Ishikawa (cell line): Measurements from ENCODE around the genes DNAJB12, P4HA1, NUDT13 and SYNPO2L.

DNA sequence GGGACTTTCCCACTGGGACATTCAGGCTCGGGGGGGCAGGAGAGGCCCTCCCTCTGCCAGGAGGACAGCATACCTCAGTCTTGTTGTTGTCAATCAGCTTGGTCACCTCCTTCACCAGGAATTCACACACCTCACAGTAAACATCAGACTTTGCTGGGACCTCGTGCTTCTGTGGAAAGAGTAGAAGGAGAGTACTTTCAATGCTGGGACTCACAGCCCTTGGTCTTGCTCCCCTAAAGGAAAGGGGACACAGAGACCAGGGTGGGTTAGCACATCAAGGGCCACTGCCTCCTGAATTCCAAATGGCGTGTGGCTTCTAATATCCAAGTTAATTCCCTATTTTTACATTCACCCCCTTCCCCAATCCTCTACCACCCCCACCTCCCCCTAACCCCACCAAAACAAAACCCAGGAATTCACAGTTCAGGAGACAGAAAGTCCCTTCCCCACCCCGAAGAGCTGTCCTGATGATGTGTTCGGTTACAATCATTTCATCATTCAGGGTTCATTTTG is 30.8 kb downstream of the PSAP start:
- RRBS: no CpG with 5 or more reads among the region's 5 CpGs

DNA sequence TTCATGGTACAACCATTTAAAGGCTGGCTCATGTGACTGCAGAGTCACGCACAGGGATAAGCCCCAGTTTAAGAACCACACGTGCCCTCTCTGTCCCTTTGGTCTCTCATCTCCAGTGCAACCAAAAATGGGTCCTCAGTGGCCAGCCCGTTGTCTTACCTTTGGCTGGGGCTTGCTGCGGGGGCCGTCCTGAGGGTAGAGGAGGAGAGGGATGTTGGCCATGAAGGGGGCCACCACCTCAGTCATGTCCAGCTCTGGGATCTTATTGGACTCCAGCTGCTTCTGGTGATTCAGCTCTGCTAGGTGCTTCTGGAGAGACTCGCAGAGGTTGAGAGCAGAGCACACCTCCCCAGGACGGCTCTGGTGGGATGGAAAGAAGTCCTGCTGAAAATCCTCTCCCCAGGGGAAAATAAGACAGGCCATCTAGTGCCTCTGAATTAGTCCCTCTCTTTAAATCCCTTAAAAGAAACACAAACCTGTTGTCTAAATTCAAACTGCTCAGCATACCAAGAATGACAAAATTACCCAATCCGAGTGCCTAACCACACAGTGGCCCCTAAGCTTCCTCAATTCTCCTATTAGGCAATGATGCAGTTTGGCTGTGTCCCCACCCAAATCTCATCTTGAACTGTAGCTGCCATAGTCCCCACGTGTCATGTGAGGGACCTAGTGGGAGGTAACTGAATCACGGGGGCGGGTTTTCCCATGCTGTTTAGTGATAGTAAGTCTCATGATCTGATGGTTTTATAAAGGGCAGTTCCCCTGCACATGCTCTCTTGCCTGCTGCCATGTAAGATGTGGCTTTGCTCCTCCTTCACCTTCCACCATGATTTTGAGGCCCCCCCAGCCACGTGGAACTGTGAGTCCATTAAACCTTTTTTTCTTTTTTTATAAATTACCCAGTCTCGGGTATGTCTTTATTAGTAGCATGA is 22.1 kb downstream of the PSAP start:
- RRBS: no CpG with 5 or more reads among the region's 13 CpGs

- RRBS: no CpG with 5 or more reads among the region's 6 CpGs
Measured at GRCh38 chr10:71840165-71840825, 10.8 kb downstream of the PSAP start.

DNA sequence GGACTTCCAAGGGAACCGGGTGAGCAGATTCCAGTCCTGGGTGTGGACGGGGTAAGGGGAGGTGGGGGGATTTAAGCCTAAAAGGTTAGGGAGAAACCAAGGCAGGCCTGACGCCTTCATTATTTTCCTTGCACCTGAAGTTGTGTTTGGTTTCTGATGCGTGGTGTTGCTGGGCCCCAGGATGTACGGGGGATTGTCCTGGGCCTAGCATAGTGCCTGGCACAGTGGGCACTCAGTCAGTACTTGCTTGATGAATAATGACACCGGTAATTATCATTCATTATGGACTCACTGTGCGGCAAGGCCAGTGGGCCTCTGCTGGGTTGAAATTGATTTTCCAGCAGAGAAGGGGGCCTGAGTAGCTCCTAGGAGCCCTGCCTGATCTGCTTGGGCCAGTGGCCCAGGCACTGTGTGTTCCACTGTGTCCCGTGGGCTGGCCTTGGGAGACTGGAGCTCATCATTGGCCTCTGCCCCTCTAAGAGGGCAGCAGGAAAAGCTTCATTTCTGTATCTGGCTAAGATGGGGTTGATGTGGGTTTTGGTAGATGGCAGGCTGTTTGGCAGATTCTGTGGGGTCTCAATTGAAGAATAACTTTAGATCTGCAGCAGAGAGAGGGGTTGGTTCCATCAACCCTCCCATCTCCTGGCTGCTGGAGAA is 1.4 kb downstream of the CHST3 start:
- RRBS: no CpG with 5 or more reads among the region's 8 CpGs

DNA sequence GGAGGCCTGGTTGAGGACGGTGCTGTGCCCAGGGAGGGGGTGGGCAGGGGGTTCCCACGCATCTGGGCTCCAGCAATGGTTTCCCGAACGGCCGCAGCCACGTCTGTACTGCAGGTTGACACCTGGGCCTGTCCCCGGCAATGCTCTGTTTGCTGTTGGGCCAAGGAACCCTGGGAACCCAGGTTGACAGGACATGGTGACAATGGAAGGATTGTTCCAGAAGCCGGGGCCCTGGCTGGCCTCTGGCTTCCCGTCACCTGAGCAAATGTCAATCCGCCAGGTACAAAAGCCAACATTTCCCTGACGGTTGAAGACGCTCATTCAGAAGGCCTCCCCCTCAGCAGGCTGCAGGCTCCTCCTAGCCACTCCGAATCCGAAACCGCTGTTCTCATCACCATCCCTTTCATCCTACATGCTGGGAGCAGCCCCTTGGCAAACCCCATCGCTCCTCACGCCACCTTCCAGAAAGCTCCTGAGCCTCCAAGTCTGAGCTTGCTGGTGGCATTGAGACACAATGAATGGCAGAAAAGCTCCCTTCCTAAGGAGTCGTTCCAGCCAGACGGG is 31.3 kb downstream of the SPOCK2 start:
- RRBS: 67% methylated on average over 2 of the region's 19 CpGs

GRCh38 chr10:72062697-72063274 is 25.6 kb downstream of the SPOCK2 start:
- RRBS: no CpG with 5 or more reads among the region's 27 CpGs

DNA sequence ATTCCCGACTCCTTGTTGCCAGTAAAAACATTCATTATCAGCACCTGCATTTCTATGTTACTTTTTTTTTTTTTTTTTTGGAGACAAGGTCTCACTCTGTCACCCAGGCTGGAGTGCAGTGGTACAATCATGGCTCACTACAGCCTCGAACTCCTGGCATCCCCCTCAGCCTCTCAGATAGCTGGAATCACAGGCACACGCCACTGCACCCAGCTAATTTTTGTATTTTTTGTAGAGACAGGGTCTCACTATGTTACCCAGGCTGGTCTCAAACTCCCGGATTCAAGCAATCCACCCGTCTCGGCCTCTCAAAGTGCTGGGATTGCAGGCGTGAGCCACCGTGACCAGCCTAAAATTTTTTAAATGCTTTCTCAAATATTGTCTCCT is 18.9 kb downstream of the SPOCK2 start:
- RRBS: no CpG with 5 or more reads among the region's 8 CpGs

GRCh38 chr10:72186184-72187051 is 29.4 kb upstream of the ANAPC16 start:
- RRBS: no CpG with 5 or more reads among the region's 7 CpGs

- RRBS: no CpG with 5 or more reads among the region's 9 CpGs
Measured at GRCh38 chr10:72263432-72263975, 10.2 kb upstream of the DDIT4 start.

DNA sequence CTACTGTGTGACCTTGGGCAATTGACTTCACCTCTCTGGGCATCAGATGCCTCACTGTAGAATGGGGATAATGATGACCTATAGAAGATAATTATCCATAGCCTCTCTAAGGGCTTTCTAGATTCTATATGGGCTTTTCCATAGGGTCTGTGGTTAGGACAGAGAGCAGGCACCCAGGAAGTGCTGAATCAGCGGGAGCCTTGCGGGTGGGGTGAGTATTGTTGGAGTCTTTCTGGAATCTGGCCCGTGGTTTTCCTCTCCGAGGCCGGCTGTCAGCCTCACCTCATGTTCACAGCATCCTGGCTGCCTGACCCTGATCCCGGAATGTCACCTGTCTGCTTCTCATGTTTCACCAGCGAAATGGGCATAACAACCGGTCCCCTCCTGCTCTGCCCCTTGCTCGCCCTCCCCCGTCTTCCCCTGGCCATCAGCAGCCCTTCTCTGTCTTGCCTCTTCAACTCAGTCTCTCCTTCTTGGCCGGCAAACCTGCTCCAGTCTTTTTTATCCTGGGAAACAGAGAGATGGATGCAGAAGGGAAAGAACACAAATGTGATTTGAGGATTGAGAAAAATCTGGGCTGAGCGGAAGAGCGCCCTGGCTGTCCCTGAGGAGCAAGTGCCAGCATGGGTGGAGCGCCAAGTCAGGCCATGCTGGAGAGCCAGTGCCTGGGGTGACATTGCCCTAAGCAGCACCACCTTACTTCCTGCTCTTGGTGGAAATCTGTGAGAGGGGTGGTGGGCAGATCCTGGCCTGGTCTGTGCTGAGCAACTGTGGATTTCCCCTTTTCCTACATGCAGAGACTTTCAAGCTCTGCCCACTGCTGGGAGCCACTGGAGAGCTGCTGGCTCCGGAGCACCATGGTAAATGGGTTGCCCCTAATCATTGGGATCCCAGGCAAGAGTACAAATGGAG is 36.7 kb downstream of the DDIT4 start:
- RRBS: 3% methylated on average over 5 of the region's 15 CpGs

- RRBS: 1% methylated on average over 33 of the region's 80 CpGs
Measured at GRCh38 chr10:72354448-72355707, at the start of gene DNAJB12. Gene DNAJB12 (minus strand): TSS chr10:72354919.

DNA sequence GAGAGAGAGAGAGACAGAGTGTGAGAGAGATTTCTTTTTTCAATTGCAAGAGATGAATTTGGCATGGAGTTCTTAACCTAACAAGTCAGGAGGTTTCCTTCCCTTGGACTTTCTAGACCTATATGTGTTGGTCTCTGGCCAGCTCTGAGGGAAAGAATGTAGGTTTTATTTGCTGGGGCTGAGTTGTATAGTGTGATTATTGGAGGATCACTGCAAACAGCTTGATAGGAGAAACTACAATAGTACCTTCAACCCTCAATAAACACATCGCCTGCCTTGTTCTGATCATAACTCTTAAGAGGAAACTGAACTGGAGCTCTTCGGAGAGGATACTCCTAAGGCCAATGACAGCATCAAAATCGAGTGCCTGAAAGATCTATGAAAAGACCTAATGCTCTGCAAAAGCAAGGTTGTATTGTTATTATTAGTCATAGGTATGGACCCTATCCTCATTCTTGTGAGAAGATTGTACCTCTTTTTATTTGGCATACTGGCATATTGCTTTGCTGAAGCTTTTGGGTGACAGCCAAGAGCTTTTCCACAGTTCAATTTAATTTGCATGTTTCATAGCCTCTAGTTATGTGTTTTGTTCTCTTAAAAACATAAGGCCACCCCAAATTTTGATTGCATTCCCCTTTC is 1.4 kb downstream of the MCU start:
- RRBS: no CpG with 5 or more reads among the region's 3 CpGs

DNA sequence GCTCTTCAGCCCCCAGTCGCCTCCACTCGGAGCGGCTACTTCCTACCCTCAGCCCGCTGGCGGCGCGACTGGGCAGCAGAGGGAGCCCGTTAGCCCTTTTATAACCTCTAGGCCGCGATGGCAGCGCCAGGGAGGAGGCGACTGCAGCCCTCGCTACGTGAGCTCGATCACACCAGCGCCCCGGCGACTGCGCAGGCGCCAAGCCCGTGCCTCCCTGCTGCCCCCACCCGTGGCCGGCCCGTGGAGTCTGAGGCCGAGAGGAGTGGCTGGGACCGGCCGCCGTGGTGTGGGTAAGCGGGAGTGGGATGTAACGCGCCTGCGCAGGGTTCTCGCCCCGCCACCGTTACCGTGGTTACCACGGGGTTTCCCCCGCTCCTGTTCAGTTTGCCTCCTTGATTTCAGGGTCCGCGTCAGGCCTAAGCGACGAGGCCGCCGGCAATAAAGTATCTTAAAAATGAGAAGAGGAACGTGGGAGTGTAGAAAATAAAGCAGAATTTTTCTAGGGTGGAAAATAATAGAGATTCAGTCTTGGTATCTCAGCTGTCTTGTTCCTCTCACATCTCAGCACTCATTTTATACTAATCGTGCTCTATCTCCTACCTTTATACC is at the start of gene P4HA1:
P4HA1 (minus strand) TSS at position 74 of the 609 bp plus-strand sequence.
- RRBS: 1% methylated on average over 10 of the region's 46 CpGs

- RRBS: no CpG with 5 or more reads among the region's 16 CpGs
Measured at GRCh38 chr10:73109544-73110821, at the start of gene NUDT13. Gene NUDT13 (plus strand): TSS chr10:73110455.

DNA sequence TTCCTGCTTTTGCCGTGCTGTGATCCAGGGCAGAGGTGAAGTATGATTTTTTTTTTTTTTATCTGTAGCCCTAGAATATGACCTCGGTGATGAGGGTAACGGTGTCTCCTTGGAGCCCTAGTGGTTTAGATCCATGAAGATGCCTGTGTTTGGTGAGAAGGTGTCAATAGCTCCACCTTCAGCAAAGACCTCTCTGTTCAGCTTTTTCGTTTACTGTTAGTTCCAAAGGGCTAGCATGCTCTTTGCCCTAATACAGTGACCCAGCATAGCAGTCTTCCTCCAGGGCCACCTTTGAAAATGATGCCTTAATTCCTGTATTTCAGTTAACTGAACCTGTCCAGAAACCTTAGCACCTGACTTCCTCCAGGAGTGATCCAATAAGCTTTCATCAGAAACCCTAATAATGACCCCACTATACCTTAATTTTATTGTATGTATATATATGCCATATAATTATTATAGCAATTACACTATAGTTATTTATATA is 819 bp upstream of the MRPS16 start:
- RRBS: no CpG with 5 or more reads among the region's 4 CpGs

- RRBS: no CpG with 5 or more reads among the region's 2 CpGs
Measured at GRCh38 chr10:73471331-73471645, 24.5 kb downstream of the PPP3CB start.

DNA sequence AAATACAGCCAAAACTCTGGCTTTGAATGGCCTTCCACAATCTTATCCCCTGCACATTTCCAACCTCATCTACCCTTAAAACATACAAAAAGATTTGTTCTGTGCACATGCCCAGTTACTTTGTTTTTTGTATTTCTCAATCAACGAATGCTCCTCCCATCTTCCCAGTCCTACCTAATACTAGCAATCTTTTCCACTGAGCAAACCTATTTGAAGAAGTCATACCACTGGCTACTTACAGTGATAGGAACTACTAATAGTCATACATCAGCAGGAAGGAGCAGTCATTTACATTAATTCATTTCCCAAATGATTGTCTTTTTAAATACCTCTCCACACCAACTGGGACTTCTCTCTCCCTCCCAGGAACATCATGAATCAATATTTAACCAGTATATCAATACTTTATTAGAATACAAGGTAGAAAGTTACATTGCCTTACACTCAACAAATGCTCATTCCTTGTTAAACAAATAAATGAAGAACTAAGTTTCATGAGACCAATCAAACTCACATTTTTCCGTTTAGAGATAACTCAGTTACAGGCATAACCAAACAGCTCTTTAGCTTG is 2.4 kb downstream of the USP54 start:
- RRBS: no CpG with 5 or more reads among the region's 2 CpGs

DNA sequence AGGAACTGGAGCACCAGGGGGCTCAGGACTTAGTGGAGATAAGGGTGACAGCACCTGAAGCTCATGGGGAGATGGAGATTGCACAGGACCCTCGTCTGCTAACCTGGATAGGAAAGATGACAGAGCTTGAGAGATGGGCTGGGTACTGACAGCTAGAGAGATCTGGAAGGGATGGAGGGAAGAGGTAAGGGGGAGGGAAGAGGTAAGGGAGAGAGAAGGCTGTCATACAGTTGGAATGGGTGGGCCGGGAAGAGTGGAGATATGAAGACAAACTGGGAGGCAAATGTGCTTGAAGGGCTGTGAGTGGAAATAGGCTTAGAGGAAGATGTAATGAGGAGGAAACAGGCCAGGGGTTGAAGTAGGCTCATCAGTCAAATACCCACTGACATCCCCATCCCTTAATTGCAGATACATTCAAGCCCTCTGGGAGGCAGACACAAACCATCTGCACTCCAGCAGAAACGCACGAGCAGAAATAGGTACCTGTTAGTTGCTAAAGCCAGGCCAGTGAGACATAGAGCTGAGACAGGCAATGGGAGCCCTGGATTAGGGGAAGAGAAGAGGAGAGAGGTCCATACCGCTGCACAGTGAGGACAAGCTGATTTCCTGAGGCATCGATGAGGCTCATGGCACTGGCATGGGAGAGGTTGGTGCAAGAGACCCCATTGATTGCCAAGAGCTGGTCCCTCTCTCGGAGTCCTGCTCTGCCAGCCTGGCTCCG is 2.1 kb downstream of the SYNPO2L start:
- RRBS: no CpG with 5 or more reads among the region's 8 CpGs

DNA sequence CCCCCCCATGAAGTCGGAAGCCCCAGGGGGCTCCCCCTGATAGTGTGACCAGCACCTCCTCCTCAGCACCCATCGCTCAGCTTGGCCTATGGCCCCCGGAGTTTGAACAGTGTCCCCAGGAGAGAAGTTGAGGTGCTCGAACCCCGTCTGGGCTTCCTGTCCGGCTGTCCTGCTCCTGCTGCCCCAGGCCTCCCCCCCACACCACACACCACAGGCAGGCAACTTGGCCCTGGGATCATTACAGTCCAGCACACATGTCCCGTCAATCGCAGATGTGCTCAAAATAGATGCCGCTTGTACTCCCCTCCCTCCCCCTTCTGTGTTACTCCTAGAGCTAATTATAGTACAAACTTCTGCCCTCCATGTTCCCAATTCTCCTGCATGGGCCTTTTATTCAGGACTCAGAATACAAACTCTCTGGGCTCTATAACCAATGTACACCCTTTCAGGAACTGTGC is at the start of gene SYNPO2L:
SYNPO2L (minus strand) TSS at position 180 of the 458 bp plus-strand sequence.
- RRBS: 92% methylated on average over 4 of the region's 9 CpGs